ENCODE data around the gene ERC1.

- PRO-cap, 7 experiments = no peak in any of the 7 experiments
- RAMPAGE, long total RNA, 2 experiments = no peak in any of the 2 experiments
Observed at GRCh38 chr12:17820-18388, 48.7 kb upstream of the IQSEC3 start.

GRCh38 chr12:103617-104122, 37.1 kb downstream of the IQSEC3 start:
- PRO-cap, 7 experiments = no peak in any of the 7 experiments
- RAMPAGE, long total RNA, 2 experiments = no peak in any of the 2 experiments

GRCh38 chr12:138746-139651, 72.4 kb downstream of the IQSEC3 start:
- PRO-cap, 7 experiments = peak in 2 of 7 experiments; most common plus-strand start chr12:138977 (in 1)
- RAMPAGE, long total RNA, 2 experiments = no peak in any of the 2 experiments

DNA sequence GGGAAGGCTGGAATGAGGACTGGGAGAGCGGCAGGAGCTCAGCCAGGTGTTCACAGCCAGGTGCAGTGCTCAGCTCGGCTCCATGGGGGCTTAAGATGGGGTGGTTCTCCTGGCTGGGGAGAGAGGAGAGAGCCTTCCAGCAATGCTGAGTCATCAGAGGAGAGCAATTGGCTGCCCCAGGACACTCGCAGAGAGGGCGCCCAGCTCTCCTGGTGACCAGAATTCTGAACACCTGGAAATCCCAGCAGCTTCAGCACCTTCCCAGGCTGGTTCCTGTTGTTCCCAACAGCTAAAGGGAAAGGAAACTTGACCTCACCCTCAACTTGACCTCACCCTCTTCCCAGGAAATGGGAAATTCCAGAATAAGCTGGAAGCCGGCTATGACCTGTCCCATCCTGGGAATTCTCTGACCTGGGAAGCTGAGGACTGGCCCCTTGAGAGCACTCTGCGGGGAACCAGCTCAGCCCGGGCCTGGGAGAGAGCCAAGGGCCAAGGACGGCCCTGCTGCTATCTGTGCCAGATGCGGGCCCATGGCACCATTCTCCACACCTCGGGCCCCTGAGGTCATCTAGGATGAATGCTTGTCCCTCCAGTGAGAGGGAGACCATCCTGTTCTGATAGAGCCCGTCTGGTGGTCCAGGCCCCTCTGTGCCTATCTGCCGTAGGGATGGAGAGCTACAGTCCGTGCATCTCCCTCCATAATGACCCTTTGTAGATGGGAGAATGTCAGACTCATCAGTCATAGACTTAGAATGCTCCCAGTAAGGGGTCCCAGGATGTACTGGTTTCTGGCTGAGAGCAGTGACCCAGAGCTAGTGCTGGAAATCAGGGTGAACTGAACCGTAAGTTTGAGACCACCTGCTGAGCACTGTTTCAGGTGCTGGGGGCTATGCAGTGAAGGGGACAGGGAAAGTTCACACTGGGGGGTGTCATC, 34.4 kb downstream of the SLC6A12 start:
- PRO-cap, 7 experiments = no peak in any of the 7 experiments
- RAMPAGE, long total RNA, 2 experiments = no peak in any of the 2 experiments

DNA sequence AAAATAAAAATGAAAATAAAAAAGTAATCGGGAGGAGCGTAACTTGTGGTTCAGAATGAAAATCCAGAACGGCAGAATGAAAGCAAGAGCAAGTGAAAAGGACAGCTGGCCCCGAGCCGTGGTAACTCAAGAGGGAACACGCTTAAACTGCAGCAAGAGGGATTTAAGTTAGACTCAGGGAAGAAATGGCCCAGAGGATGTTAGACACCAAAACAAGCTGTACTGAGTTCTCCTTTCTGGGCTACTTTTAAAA, 1.5 kb downstream of the SLC6A12 start:
- PRO-cap, 7 experiments = no peak in any of the 7 experiments
- RAMPAGE, long total RNA, 2 experiments = no peak in any of the 2 experiments

GRCh38 chr12:254317-254606, 8.4 kb downstream of the SLC6A13 start:
- PRO-cap, 7 experiments = no peak in any of the 7 experiments
- RAMPAGE, long total RNA, 2 experiments = no peak in any of the 2 experiments

DNA sequence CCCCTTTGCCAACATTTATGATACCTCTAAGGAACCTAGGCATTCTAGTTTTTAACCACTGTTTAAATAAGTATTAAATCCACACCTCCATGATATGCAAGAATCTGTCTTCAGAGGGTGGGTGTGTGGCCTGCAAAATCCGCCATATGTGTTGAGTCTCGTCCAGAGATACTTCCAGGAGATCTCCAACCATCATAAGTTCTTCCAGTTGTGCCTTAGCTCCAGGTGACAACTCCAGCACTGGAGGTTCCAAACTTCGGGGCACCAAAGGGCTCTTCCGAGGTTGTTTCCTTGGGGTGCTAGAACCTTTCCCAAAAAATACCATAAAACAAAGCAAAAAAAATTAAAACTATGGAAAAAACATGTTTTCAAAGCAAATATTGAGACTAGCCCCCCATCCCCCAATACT, 32.9 kb upstream of the SLC6A13 start:
- PRO-cap, 7 experiments = no peak in any of the 7 experiments
- RAMPAGE, long total RNA, 2 experiments = no peak in any of the 2 experiments

GRCh38 chr12:383843-384503, 5.1 kb downstream of the KDM5A start:
- PRO-cap, 7 experiments = no peak in any of the 7 experiments
- RAMPAGE, long total RNA, 2 experiments = no peak in any of the 2 experiments

DNA sequence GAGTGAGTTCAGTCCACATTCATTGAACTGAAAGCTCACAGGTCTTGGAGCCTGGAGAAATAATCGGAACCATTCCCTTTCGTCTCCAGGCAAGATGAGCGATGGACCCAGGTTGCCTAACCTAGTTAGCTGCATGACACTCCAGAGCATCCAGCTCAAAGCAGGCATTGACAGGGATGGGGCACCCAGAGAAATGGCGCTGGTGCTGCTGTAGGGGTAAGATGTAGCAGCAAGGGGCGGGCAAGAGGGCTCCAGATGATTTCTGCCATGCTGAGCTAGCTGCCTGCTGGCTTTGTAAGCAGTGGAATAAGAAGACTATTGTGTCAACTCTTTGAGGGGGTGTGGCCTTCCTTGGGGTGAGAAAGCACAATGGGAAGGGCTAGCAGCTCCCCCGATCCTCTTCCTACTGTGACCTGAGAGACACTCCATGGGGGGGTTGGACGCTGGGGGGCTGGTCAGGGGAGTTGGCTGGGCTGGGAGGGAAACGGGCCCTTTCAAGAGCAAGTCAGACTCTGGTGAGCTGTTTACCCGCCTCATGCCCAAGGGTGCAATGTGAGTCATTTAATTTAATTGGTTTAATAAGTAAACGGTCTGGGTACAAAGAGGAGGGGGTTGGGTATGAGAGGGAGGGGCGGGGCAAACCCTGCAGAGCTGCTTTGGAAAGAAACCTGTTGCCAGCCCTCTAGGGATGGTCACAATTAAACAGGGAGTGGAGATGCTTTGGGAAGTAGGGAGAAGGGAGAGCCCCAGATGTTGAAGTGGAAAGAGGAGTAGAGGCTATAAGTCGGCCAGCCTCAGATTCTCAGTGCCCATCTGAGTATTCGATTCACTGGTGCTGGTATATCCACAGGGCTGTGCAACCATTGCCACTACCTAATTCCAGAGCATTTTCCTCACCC, 50.5 kb downstream of the B4GALNT3 start:
- PRO-cap, 7 experiments = no peak in any of the 7 experiments
- RAMPAGE, long total RNA, 2 experiments = no peak in any of the 2 experiments

DNA sequence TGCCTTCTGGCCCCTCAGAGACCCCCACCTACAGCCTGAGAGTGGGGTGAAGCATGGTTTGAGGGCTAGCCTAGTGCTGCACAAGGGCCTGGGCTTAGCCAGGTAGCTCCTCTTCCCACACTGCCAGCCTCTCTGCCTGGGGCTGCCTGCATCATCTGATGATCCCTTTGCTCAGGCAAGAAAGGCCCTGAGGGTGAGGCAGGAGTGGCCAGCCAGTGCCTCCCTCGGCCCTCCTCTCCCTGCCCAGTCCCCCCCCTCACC, 81.8 kb downstream of the B4GALNT3 start:
- PRO-cap, 7 experiments = no peak in any of the 7 experiments
- RAMPAGE, long total RNA, 2 experiments = no peak in any of the 2 experiments

- PRO-cap, 7 experiments = no peak in any of the 7 experiments
- RAMPAGE, long total RNA, 2 experiments = no peak in any of the 2 experiments
Observed at GRCh38 chr12:546562-547340, 87.0 kb downstream of the B4GALNT3 start.

DNA sequence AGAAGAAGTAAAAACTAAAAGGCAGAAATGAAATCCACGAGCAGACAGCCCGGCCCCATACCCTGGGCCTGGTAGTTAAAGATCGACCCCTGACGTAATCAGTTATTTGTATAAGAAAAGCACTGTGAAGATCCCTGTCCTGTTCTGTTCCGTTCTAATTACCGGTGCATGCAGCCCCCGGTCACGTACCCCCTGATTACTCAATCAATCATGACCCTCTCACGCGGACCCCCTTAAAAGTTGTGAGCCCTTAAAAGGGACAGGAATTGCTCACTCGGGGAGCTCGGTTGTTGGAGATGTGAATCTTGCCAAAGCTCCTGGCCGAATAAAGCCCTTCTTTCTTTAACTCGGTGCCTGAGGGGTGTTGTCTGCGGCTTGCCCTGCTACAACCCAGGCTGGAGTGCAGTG, 85.3 kb downstream of the NINJ2 start:
- PRO-cap, 7 experiments = no peak in any of the 7 experiments
- RAMPAGE, long total RNA, 2 experiments = no peak in any of the 2 experiments

DNA sequence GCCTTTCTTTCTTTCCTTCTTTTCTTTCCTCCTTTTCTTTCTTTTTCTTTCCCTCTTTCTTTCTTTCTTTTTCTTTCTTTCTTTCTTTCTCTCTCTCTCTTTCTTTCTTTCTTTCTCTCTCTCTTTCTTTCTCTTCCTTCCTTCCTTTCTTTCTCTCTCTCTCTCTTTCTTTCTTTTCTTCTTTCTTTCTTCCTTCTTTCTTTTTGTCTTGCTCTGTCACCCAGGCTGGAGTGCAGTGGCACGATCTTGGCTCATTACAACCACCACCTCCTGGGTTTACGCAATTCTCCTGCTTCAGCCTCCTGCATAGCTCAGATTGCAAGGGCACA, 52.1 kb downstream of the NINJ2 start:
- PRO-cap, 7 experiments = no peak in any of the 7 experiments
- RAMPAGE, long total RNA, 2 experiments = no peak in any of the 2 experiments

DNA sequence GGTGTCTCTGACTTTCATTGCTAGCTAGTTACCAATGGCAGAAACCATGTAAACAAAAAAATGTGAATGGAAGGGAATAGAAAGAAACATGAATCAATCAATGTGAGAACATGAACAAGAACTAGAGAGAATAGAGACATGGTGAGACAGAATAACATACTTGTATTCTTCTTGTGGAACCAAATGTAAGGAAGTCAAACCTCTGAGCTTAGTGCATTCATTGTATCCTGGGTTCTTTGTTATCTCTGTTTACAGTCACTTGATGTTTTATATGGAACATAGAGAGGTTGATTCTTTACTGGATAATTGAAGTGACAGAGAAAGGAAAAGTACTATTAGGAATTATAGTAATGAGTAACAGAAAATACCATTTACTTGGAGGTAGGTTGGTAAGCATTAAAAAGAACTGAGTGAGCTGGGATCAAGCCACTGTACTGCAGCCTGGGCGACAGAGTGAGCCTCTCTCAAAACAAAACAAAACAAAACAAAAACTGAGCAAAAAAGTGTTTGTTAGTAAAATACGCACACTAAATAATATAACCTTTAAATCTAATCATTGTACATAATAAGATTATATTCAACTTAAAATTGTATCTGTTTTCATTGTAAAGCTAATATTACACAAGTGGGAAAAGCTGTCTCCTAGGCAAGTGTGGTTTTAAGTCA, 2.4 kb upstream of the WNK1 start:
- PRO-cap, 7 experiments = no peak in any of the 7 experiments
- RAMPAGE, long total RNA, 2 experiments = no peak in any of the 2 experiments

DNA sequence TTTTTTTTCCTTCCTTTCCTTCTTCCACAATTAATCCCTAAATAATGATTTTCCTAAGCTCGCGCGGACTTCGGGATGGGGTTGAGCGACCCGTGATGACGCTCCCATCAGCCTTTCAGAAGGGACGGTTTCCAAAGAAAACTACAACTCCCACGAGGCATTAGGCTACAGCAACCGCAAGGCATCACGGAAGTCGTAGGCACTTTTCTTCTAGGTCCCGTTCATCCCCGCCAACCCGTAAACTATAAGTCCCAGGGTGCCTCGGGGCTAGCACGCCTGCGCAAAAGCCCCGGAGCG, 214 bp upstream of the WNK1 start:
- PRO-cap, 7 experiments = peak in 7 of 7 experiments; most common minus-strand start position 116 of the sequence (in 7)
- RAMPAGE, long total RNA, 2 experiments = no peak in any of the 2 experiments

- PRO-cap, 7 experiments = no peak in any of the 7 experiments
- RAMPAGE, long total RNA, 2 experiments = no peak in any of the 2 experiments
Observed at GRCh38 chr12:877969-878434, 71.5 kb downstream of the RAD52 start.

DNA sequence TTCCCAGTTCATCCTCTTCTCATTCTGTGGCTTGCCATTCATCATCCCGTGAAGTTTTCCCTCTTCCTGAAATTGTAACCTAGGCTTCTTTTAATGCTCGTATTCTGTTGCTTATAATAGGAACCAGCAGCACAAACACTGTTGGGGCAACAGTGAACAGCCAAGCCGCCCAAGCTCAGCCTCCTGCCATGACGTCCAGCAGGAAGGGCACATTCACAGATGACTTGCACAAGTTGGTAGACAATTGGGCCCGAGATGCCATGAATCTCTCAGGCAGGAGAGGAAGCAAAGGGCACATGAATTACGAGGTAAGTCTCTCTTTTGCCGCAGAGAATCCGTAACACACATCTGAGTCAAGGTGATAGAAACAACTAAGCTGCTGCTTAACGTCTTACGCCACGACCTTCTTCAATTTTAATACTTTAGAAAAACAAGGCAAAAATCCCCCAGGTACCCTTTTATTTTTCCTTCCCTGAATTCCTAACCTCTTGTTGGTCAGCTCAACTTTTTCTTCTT, 41.7 kb downstream of the RAD52 start:
- PRO-cap, 7 experiments = no peak in any of the 7 experiments
- RAMPAGE, long total RNA, 2 experiments = no peak in any of the 2 experiments

DNA sequence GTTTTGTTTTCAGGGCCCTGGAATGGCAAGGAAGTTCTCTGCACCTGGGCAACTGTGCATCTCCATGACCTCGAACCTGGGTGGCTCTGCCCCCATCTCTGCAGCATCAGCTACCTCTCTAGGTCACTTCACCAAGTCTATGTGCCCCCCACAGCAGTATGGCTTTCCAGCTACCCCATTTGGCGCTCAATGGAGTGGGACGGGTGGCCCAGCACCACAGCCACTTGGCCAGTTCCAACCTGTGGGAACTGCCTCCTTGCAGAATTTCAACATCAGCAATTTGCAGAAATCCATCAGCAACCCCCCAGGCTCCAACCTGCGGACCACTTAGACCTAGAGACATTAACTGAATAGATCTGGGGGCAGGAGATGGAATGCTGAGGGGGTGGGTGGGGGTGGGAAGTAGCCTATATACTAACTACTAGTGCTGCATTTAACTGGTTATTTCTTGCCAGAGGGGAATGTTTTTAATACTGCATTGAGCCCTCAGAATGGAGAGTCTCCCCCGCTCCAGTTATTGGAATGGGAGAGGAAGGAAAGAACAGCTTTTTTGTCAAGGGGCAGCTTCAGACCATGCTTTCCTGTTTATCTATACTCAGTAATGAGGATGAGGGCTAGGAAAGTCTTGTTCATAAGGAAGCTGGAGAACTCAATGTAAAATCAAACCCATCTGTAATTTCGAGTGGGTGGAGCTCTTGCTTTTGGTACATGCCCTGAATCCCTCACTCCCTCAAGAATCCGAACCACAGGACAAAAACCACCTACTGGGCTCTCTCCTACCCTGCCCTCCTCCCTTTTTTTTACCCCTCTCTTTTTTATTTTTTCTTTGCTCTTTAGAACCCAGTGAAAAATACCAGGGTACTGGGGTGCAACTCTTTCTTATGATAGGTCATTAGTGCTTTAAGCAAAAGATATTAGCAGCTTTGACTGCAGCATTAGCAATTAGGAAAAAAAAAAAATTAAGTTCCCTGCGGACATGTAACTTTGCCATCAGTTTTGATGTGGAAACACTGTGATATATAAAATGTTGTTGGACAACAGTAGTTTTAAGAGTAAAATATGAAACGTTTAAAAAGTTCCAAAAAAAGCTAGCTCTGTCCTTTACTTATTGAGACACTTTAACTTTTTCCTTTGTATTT, 40.7 kb downstream of the RAD52 start:
- PRO-cap, 7 experiments = no peak in any of the 7 experiments
- RAMPAGE, long total RNA, 2 experiments = no peak in any of the 2 experiments

GRCh38 chr12:991001-991462, at the start of gene ERC1:
Gene ERC1 (plus strand): TSS chr12:991223.
- PRO-cap, 7 experiments = peak in 7 of 7 experiments; most common plus-strand start chr12:991263 (in 6); most common minus-strand start chr12:991048 (in 7)
- RAMPAGE, long total RNA, 2 experiments = start-site peak on the minus strand in 2 of 2 experiments, at chr12:991040-991163 at its widest, 39 to 42 reads per replicate

DNA sequence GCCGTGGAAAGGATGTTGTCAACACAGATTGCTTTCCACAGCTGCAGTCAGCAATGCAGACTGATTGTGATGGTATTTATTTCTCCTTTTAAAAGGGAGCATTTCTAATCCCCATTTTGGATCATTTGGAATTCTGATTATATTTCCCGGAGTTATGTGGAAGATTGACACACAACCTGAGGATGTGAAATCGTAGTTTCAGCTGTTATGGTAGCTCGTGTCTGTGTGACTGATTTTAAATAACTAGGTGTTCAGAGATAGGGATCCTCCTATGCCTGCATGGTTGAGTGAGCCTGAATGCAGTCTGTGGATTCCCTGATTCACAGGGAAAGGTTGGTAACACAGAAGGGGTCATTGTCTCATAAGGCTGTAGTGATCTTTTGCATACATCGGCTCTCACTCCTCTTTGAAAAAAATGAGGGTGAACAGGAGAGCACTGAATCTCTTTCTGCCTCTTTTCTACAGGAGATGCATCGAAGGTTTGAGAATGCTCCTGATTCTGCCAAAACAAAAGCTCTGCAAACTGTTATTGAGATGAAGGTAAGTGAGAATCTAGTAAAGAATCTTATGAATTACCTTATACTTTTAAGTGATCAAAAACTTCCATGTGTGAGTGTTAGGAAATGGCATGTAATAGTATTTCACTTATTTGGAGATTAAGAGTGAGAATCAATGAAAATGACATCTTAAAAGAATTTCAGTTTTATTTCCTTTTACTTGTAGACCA, 113.4 kb downstream of the ERC1 start:
- PRO-cap, 7 experiments = no peak in any of the 7 experiments
- RAMPAGE, long total RNA, 2 experiments = start-site peak on the plus strand in 1 of 2 experiments, centred at position 529 of the sequence, 22 reads per replicate

Measured in ovary (tissue), 7 donors.